SJSA1 (cell line): ENCODE measurements around a stretch of chr12.

GRCh38 chr12:76369493-76370033, 21.3 kb upstream of the BBS10 start:
- RAMPAGE, long total RNA, result no peak

- RAMPAGE, long total RNA, result no peak
Measured at GRCh38 chr12:76468947-76469998, 90.3 kb downstream of the OSBPL8 start.

DNA sequence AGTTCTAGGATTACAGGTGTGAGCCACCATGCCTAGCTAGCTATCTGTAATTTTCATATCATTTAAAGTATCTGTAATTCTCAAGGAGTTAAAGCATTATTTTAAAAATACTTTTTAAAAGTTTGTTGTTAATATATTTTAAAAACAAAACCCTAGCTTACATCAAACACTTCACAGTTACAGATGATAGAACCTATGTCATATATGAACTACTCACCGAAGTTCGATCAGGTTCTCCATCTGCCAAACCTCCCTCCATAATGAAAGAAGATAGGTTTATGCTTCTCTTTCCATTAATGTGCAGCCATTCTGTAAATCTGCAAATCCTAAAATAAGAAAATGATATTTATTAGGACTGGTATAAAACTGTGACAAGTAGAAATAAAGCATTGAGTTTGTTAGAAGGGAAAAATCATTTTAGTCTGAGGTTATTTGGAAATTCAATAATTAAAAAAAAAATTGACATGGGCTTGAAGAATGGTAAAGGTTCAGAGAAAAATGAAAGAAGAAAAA, 72.2 kb downstream of the OSBPL8 start:
- RAMPAGE, long total RNA, result no peak

DNA sequence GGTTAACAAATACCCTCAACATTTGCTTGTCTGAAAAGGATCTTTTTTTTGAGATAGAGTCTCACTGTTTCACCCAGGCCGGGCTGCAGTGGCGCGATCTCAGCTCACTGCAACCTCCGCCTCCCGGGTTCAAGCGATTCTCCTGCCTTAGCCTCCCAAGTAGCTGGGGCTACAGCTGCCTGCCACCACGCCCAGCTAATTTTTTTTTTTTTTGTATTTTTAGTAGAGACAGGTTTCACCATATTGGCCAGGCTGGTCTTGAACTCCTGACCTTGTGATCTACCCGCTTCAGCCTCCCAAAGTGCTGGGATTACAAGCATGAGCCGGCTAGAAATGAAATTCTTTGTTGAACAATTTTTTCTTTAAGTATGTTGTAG, 45.5 kb downstream of the OSBPL8 start:
- RAMPAGE, long total RNA, result no peak

- RAMPAGE, long total RNA, result no peak
Measured at GRCh38 chr12:76542765-76543190, 16.8 kb downstream of the OSBPL8 start.

DNA sequence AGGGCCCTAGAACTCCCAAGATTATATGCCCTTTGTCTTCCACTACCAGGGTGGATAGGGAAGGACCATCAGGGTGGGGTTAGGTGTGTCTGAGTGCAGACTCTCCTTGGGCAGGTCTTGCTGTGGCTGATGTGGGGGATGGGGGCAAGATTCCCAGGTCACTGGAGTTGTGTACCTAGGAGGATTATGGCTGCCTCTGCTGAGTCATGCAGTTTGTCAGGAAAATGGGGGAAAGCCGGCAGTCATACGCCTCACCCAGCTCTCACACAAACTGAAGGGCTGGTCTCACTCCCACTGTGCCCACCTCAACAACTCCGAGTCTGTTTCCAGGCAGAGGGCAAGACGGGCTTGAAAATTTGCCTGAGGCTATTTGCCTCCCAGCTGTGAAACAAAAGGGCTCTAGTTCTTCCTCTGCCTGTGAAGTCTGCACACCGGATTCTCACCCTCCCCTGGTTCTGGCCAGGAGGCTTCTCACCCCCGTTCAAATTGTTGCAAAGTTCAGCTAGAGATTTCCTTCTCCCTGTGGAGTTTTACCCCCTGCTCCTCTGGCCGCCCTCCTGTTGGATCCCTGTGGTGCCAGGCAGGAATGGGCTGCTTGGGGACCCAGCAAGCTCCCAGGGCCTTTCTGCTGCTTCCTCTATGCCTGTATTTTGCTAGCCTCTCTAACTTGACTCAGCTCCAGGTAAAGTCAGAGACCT, 24.7 kb upstream of the ZDHHC17 start:
- RAMPAGE, long total RNA, result no peak

DNA sequence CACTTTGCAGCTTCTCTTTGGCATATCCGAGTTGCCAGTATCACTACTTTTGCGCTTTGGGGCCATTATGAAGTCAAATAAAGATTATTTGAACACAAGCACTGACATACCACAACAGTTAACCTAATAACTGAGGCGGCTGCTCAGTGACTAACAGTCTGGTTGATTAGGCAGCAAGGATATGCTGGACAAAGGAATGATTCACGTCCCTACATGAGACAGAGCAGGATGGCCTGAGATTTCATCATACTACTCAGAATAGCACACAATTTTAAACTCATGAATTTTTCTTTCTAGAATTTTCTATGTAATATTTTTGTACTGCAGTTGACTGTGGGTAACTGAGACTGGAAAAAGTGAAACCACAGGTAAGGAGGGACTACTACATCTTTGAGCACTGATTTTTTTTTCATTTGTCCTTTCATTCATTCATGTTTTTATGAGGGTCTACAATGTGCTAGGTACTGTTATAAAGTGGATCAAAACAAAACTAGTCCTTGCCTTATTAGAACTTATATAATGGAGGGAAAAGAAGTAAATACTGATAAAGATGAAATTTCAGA, 57.0 kb upstream of the E2F7 start:
- RAMPAGE, long total RNA, result no peak

- RAMPAGE, long total RNA, result no peak
Measured at GRCh38 chr12:78015816-78016361, 185.2 kb downstream of the NAV3 start.

DNA sequence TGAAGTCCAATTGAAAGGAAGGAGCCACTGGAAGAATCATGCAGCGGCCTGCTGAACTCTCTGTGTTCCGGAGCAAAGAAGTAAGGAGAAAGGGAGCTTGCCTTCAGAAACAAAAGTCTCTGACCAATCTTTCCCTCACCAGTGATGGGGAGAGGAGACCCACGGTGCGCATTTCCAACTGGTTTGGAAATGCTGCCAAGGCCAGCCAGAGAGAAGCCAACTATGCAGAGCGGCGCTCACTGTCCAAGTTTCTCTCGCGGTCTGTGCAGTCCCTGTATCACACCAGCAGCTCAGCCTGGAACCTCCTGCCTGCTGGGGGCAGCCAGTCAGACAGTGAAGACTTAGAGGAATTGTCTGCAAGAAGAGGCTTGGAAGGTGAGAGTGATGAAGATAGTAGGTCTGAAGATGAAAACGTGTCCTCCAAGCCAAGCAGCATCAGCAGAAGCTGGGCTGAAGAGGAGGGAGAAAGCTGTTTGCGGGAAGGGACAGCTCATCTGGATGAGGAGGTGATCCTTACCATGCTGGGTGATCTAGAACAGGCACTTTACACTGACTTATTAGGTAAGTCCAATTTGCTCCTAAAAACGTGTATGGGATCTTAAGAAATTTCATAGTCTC, 206.2 kb downstream of the NAV3 start:
- RAMPAGE, long total RNA, result no peak

DNA sequence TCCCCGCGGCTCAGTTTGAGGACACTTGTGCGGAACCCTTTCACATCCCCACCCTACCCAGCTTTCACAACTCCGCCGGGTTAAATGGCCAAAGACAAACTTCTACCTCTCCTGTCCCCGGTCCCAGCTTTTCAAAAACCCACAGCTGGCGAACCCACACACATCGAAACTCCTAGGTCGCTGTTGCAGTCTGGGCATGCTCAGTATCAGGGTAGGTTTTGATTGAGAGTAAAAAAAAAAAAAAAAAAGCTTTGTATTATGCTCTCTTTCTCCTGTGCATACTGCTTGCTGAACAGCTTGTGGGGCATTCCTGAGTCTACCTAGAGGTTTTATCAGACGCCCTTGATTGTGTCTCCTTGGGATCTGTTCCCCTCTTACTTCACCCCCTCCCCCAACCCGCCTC, 448 bp upstream of the SYT1 start:
- RAMPAGE, long total RNA, result no peak

DNA sequence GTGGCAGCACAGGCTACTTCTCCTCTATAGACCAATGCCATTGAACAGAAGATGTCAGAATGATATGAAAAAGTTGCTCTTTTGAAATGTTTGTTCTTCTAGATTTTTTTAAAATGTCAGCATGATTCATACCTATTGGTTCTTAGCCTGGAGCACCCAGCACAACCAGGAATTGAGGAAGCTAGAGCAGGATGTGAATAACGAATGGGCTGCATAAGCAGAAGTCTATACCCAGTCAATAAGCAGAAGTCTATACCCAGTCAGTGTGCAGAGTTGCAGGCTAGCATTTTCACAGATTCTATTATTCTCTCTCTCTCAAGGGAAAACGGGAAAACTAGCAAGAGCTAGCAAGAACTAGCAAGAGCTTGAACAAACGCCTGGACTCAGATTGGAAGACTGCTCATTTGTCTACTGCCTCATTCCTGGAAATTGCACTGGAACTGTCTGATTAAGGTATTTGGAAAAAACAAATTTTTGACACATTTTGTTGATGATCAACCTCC, 113.0 kb downstream of the SYT1 start:
- RAMPAGE, long total RNA, result no peak

- RAMPAGE, long total RNA, result no peak
Measured at GRCh38 chr12:79151363-79151826, 286.8 kb downstream of the SYT1 start.

- RAMPAGE, long total RNA, result no peak
Measured at GRCh38 chr12:79408009-79408320, 282.8 kb downstream of the PAWR start.

DNA sequence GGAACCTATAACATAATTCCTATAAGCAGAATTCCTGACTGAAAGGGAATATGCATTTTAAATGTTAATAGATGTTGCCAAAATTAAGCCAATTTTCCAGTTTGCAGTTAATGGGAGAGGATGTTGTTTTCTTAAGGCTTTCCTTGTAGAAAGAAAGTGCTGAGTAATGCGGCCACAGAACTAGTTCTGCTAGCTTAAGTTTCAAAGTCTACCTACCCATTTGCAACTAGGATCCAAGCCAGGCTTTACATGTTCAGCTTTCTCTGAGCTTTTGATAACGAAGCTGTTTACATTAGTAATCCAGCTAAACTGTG, 275.1 kb downstream of the PAWR start:
- RAMPAGE, long total RNA, result no peak

GRCh38 chr12:79559007-79559455, 131.7 kb downstream of the PAWR start:
- RAMPAGE, long total RNA, result no peak

GRCh38 chr12:79685025-79685464, 5.7 kb downstream of the PAWR start:
- RAMPAGE, long total RNA, result no peak

GRCh38 chr12:79936709-79937217, 1.9 kb upstream of the PPP1R12A start:
- RAMPAGE, long total RNA, result no peak

DNA sequence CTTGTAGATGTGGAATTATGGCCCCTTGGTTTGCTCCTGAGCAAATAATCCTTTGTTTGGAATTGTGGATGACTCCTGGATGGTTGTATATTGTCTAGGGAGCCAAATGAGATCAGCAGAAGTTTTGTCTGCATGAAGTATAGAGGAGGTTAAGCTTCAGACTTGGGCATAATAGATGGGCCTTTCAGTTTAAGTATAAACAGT, 63.5 kb upstream of the PPP1R12A start:
- RAMPAGE, long total RNA, result no peak

DNA sequence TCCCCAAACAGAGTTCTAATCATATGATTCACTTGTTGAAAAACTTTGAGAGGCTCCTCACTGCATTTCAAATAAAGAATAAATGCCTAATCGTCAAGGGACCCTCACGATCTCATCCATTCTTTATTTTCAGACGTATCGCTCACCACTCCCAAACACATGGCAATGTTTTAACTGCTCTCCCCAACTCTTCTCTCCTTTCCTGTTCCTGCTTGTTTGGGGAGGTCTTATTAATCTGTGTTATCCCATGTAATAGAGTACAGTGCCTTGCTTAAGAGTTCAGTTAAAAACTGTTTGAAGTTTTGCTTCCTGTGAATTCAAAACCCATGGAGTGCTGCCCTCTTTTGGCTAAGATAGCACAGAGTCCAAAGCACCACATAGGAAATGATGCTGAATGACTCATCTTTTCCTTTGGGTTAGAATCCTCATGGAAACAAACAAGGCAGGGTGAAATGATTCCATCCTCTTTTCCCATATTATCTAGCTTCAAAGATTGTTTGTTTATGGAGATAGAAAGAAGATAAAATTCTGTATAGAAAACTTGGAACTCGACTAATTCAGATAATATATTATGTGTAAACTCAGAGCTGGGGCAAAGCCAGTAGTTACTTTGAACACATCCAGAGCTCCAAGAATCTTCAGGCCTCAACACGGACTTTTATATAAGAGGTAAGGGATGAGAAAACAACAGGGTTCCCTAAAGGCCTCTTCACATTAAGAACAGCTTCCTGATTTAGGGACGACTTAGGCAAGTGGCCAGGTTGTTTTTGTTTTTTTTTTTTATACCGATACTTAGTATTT, 87.4 kb downstream of the OTOGL start:
- RAMPAGE, long total RNA, result no peak

GRCh38 chr12:80477375-80477879, 33.4 kb downstream of the PTPRQ start:
- RAMPAGE, long total RNA, result no peak